ENCODE measurements around a stretch of chr5.

DNA sequence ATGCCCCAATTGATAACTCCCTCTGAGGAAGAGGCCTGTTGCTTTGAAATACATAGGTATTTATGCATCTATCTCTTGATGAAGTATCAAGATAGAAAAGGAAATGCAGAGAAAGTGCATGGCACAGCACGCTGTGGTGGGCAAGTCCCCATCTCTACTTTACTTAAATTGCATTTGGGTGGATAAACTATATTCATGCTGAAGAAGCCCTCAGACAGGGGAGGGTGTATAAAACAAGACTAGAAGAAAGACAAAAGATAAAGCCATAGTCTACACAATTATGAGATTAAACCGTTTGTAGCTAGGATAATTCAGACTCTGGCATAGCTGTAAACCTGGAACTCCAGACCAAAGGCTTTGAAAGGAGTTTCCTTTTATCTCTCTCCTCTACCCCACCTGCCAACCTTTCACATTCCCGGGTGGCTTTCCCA, 6.5 kb downstream of the GARIN3 start:
- PRO-cap = no peak
- RAMPAGE, long total RNA, 4 experiments = no peak in any of the 4 experiments

- PRO-cap = no peak
- RAMPAGE, long total RNA, 4 experiments = no peak in any of the 4 experiments
Observed at GRCh38 chr5:157189194-157189769, 8.6 kb downstream of the ITK start.

GRCh38 chr5:157294480-157295048, 28.6 kb downstream of the CYFIP2 start:
- PRO-cap = no peak
- RAMPAGE, long total RNA, 4 experiments = no peak in any of the 4 experiments

DNA sequence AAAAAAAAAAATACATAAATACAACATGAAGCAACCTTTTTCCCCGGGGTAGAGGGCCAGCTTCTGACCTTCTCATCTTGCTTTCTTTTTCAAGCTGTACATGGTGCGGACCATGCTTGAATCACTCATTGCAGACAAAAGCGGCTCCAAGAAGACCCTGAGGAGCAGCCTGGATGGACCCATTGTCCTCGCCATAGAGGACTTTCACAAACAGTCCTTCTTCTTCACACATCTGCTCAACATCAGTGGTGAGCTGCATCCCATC, 21.7 kb downstream of the FNDC9 start:
- PRO-cap = no peak
- RAMPAGE, long total RNA, 4 experiments = no peak in any of the 4 experiments

GRCh38 chr5:157370732-157371351, 25.4 kb upstream of the FNDC9 start:
- PRO-cap = no peak
- RAMPAGE, long total RNA, 4 experiments = no peak in any of the 4 experiments

DNA sequence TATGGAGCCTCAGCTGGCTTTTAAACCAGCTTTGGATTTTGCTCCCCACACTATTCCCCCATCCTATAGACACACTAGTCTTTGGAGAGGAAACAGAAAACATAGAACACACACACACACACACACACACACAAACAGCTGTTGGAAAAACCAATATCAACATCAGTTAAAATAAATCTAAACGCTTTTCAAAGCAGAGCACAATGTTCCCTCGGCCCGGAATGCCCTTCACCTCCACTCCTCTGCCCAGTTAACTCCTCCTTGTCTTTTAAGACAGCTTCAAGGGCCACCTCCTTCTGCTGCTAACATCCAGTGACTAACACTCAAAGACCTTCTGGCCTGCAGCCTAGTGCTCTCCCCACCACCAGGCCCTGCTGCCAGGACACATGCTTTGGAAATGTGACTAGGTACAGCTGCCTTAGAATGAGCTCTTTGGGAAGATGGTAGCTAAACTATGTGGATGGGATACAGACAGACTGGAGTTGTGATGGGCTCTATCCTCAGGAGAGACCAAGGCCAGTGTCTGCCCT, 56.9 kb downstream of the NIPAL4 start:
- PRO-cap = no peak
- RAMPAGE, long total RNA, 4 experiments = no peak in any of the 4 experiments

GRCh38 chr5:157802690-157803235, 56.2 kb downstream of the CLINT1 start:
- PRO-cap = no peak
- RAMPAGE, long total RNA, 4 experiments = no peak in any of the 4 experiments

- PRO-cap = no peak
- RAMPAGE, long total RNA, 4 experiments = no peak in any of the 4 experiments
Observed at GRCh38 chr5:158483520-158483766, 616.3 kb downstream of the EBF1 start.

- PRO-cap = no peak
- RAMPAGE, long total RNA, 4 experiments = no peak in any of the 4 experiments
Observed at GRCh38 chr5:158727195-158727688, 372.5 kb downstream of the EBF1 start.

DNA sequence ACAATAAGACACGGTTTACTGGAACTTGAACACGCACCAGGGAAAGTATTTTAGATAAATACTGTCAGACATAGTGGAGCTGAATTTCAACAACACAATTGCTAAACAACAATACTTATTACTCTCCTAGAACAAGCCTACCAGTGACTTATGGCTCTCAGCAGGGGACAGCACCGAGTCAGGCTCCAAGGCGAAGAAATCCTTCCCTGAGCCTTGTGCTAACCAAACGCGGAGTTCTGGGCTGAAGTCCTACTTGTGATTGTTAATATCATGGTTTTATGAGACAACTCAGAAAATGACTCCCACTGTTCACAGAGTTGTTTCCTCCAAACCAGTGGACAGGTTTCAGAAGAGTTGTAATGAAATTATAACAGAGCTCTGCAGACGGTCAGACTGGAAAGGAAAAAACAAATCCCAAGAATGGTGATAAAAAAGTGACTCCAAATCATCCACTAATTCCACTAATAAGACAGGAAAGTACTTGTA, 359.6 kb downstream of the EBF1 start:
- PRO-cap = no peak
- RAMPAGE, long total RNA, 4 experiments = no peak in any of the 4 experiments

DNA sequence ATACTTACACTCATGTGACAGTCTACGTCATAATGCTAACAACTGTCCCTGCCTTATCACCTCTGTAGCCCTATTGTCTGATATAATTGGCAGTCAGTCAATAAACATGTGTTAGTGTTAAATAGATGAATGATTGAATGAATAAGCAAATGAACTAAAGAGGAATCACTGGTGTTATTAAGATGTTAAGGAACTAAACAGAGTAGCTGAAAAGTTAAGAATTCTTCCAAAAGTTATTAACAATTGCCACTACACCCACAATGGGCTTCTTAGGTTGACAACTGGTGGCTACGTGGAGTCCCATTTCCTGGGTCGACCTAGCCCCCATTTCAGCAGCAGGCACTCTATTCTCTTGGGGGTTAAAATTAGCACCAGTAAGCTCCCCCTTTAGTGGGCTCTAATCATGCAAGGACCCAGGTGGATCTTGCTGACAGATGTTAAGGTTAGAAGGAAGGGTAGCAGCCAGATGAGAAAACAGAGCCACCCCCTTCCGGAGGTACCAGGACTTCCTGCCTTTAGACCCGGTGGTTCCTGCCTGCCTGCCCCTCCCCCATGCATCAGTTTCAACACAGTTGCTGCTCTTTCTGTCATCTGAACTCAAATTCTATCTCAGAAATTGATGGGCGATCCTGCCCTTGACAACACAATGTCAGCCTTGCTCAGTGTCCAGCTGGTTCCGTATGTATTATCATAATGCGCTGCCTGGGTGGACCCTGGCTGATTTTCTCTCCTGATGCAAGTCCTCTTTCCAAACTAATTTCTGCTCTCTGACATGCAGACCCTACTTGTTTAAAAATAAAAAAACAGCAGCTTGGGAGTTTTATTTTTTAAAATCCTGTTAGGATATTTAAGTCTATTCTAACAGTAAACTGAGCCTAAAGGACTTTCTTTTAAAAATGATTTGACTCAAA, 287.4 kb downstream of the EBF1 start:
- PRO-cap = no peak
- RAMPAGE, long total RNA, 4 experiments = no peak in any of the 4 experiments

GRCh38 chr5:159021414-159022735, 77.8 kb downstream of the EBF1 start:
- PRO-cap = no peak
- RAMPAGE, long total RNA, 4 experiments = no peak in any of the 4 experiments

GRCh38 chr5:159065030-159065912, 34.4 kb downstream of the EBF1 start:
- PRO-cap = no peak
- RAMPAGE, long total RNA, 4 experiments = no peak in any of the 4 experiments

DNA sequence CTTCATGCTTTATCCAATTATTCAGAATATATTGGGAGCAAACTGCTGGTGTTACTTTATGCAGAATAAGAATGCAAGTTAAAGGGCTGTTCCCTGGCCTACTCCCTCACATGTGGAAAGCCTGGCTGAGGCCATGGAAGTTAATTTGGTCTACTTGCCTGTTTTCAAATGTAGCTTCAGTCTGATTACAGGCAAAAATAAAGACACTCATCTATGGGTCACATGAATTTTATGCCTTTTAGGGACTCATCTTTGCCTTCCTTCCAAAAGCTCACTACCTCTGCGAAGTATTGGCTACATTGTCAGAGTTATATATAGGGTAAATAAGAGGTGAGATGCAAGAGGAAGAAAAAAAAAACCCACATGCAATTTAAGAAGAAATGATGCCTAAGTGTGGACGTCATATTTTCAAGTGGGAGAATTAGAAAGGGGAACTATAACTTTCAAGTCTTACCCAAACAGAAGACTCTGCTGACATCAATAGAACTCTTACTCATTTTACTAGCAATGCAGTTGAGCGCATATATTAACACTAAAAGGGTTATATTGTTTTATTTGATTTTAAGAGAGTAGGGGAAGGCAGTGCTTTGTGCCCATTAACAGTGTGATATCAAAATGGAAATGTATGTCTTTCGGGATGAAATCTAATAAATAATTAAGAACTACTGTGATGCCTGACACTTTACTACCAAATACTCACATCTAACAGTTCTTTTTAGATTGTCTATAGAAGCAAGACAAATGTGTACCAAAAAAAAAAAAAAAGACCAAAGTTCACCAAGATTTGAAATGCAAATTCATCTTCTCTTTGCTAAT, 15.7 kb downstream of the EBF1 start:
- PRO-cap = no peak
- RAMPAGE, long total RNA, 4 experiments = no peak in any of the 4 experiments

GRCh38 chr5:159096201-159097250, 3.2 kb downstream of the EBF1 start:
- PRO-cap = no peak
- RAMPAGE, long total RNA, 4 experiments = no peak in any of the 4 experiments

DNA sequence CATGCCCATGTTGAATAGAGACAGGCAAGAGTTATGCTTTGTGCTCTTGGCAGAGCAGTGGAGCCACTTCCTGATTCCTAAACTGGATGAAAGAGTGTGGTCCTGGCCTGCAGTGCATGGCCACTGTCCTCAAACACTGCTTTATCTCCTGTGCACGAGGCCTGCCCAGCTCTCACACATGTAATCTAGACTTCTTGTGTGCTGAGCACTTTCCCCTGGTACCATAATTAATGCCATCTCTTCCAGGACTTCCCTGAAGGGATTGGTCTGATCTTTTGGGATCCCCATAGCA, 2.1 kb upstream of the EBF1 start:
- PRO-cap = no peak
- RAMPAGE, long total RNA, 4 experiments = no peak in any of the 4 experiments

- PRO-cap = no peak
- RAMPAGE, long total RNA, 4 experiments = no peak in any of the 4 experiments
Observed at GRCh38 chr5:159178922-159179678, 30.3 kb downstream of the RNF145 start.

GRCh38 chr5:159195445-159195888, 13.9 kb downstream of the RNF145 start:
- PRO-cap = no peak
- RAMPAGE, long total RNA, 4 experiments = start-site peak on the minus strand in 1 of 4 experiments, at chr5:159195569-159195749 at its widest, 9 reads per replicate

DNA sequence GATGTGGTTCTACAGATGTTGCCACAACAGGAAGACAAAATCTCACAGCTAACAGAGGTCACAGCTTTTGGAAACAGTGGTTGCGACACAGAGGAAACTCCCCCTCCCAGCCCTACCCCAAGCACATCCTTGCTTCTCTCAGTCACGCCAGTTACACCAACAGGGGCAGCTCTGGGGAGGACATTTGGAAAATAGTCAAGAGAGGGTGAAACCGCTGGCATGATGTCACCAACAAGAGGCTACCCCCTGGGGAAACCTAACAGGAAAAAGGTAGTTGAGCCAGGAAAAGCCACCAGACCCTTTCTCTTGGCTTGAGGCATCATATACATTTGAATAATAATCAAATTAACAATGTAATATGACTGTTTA, 82.1 kb upstream of the IL12B start:
- PRO-cap = no peak
- RAMPAGE, long total RNA, 4 experiments = no peak in any of the 4 experiments

GRCh38 chr5:160064435-160064895, 54.8 kb downstream of the PWWP2A start:
- PRO-cap = no peak
- RAMPAGE, long total RNA, 4 experiments = no peak in any of the 4 experiments

Measured in sigmoid colon (tissue), 4 donors.